ENCODE measurements around the genes CDKN1C, OR51D1, OR51E1, OR51F1, OR51G2 and OR51L1.

DNA sequence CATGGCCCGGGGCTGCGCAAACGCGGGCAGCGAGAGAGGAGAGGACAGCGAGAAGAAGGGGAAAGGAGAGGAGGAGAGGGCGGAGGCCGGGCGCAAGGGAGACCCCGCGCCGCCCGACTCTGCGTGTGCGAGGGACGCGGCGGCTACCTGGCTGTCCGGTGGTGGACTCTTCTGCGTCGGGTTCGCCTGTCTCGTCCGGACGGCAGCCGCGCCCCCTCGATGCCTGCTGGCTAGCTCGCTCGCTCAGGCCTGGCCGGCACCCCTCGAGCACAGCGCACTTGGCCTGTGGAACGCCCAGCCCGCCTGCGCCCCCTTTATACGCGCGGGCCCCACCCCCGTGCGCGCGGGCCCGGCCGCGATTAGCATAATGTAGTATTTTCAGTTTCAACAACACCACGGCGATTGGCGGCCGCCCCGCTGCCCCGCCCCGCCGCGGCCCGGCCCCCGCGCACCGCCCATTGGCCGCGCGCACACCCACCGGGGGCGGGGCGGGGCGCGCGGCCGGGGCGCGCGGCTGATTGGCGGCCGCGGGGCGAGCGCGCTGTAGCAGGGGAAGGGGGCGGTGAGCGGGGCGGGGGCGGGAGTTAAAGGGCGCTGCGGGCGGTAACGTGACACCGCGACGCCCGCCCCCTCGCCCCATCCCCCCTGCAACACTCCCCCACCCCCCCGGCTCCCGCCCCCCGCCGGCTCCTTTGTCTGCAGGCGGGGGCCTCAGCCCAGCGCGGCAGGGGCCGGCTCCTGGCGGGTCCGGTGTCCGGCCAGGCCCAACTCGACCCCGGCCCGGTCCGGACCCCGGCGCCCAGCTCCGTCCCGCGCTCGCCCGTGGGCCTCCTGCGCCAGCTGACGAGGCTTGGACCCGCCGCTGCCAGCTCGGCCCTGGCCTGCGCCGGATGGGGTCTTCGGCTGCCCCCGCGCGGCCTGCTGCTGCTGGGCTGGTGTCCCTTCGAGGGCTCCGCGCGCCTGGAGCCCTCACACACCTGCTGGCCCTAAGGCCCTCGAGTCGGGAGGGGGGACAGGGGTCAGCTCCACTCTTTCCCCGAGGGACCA lies at the start of gene CDKN1C:
Gene CDKN1C (minus strand): TSS at position 289 of the 1,047 bp plus-strand sequence.
- PRO-cap: bidirectional peak, plus-strand start at position 517 of the sequence, minus-strand start at position 287 of the sequence; bidirectional peak, plus-strand start at position 695 of the sequence, minus-strand start at position 562 of the sequence

GRCh38 chr11:2989035-2989436 lies 3.1 kb downstream of the NAP1L4 start:
- PRO-cap: no peak

GRCh38 chr11:3000264-3001016 lies 8.3 kb upstream of the NAP1L4 start:
- PRO-cap: no peak

GRCh38 chr11:3041519-3042143 lies 15.6 kb downstream of the CARS1 start:
- PRO-cap: no peak

DNA sequence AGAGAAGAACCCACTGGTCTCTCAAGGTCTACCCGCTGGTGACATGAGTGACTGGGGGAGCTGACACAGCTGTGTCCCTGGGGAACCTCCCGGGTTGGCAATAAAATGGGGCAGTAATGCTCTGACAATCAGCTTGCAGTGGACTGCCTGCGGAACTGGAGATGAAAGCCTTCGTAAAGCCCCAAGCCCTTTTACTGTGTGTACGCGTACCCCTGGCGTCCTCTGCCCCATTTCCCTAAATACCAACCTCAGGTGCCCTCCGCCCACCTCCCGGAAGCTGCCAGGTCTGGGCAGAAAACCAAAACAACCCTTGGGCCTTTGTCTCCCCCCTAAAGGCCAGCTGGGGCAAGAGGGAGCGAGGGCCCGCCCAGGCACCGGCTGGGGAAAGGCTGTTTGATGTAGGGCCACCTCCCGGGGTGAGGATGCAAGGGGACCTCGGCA lies 771 bp downstream of the CARS1 start:
- PRO-cap: no peak

GRCh38 chr11:3143411-3143907 lies 21.7 kb downstream of the OSBPL5 start:
- PRO-cap: no peak

DNA sequence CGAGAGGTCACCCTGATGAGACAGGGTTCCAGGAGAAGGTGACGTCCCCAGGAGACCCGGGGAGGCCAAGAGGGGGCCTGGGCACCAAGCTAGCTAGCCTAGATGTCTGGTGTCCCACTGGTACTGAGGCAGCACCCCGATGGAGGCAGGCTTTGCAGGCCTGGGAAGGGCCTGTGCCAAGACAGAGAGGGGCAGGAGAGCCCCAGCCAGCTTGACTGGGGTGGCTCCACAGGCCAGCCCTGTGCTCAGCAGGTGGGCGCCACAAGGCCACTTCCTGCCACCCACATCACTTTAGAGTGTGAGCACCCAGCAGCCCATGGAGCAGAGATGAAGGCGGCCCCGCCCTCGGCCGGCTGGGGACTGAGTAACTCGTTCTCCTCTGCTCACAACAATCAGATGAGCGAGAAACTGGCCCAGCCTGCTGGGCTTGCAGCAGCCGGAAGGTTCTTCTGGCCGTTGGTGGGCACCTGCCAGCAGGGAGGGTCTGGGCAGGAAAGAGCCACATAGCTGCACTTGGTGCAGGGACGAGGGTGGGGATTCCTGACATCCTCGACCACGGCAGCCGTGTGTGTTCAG lies 7.7 kb downstream of the OSBPL5 start:
- PRO-cap: no peak

DNA sequence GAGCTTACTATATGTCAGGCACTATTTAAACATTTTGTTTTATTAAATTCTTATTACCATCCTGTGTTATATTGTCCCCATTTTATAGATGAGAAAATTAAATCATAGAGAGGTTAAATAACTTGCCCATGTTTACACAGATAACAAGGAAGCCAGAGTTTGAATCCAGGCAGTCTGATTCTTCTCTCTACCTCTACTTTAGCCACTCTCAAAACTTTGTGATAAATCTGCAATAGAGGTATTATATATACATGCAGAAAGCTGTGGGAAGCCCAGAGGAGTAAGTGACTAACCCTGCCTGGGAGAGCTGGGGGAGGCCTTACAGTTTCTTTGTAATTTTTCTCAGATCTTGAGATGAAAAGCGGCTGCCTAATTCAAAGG lies 4.8 kb downstream of the STIM1 start:
- PRO-cap: no peak

GRCh38 chr11:3869126-3869703 lies 13.8 kb downstream of the STIM1 start:
- PRO-cap: no peak

DNA sequence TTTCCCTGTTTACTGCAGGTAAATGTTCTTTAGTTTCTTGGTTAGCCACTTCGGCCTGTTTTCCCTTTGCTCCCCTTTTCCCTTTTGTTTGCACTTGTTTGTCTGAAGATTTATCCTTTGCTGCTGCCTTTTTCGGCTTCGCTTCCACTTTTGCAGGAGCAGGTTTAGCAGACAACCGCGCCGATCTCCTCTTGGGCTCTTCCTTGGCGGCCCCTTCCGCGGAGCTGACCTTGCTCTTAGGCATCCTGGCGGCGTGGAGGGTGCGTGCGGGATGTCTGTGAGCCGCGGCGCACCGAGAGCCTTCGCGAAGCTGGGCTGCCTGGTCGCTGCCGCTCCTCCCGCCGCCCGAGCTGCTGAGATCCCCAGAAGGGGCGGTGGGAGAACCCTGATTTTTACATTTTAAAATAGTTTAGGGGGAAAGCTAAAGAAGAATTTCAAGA lies 105.4 kb upstream of the RRM1 start:
- PRO-cap: no peak

GRCh38 chr11:4095718-4096298 lies 1.2 kb downstream of the RRM1 start:
- PRO-cap: no peak

- PRO-cap: no peak
Observed at GRCh38 chr11:4182027-4182544, 87.5 kb downstream of the RRM1 start.

DNA sequence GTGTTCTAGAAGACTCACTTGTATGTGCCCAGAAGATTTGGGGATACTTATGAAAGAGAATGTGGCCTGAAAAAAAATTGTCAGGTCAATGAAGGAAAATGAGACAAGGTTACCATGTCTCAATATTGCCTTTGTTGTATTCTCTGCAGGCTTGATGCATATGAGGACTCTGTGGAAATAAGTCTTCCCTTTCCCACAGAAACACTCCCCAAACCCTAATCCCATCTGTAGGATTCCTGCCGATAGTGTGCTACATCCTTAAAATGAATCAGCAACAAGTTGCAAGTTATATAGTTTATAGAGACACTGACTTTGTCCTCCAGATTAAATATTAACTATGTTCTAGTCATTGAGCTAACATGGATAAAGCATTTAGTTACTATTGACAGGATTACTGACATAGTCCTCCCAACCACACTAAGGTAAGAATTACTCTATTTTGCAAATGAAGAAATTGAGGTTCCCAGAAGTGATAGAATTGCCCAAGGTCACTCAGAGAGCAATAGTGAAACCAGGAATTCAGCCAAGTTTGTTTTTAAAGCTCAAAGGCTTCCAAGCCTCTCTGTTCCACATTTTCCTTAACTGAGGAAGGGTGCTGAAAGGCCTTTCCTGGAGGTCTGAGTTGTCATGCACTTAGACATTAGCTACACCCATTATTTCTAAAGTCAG lies 1.9 kb downstream of the OR52M1 start:
- PRO-cap: no peak

DNA sequence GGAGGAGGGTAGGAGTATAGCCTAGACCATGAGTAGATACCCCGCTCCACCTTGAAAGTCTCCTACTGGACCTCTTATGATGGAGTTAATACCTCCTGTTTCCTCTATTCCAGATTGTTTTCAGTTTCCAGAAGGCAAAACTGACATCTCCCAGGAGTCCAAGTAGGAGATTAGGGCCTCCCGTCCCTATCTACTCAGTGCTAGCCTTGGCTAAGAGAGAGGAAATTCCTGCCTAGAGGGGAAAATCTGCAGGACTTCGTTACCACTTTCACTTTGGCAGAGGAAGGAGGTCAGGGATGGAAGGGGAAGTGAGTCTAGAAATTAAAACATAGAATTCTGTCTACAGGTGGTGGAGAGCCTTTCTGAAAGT lies 2.2 kb upstream of the TRIM68 start:
- PRO-cap: no peak

GRCh38 chr11:4637105-4637619 lies at the start of gene OR51D1:
TSS of gene OR51D1 (plus strand) at chr11:4637477.
- PRO-cap: no peak

- PRO-cap: no peak
Observed at GRCh38 chr11:4642729-4643537, 849 bp upstream of the OR51E1 start.

DNA sequence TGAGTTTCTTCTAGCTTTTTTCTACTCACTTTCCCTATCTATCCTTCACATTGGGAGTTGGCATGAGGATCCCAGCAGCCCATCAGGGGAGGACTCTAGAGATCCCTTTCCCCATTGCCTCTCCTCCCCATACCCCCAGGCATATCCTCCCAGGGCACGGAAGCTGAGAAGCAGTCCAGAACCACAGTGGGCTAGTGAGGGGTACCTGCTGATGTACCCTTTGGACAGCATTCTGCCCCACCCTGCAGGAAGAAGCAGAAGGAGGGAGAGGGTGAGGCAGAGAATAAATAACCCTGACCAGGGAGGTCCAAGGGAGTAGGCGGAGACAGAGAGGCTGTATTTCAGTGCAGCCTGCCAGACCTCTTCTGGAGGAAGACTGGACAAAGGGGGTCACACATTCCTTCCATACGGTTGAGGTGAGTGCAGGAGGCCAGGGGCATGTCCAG lies at the start of gene OR51E1:
Gene OR51E1 (plus strand): TSS at position 368 of the 446 bp plus-strand sequence.
- PRO-cap: no peak

DNA sequence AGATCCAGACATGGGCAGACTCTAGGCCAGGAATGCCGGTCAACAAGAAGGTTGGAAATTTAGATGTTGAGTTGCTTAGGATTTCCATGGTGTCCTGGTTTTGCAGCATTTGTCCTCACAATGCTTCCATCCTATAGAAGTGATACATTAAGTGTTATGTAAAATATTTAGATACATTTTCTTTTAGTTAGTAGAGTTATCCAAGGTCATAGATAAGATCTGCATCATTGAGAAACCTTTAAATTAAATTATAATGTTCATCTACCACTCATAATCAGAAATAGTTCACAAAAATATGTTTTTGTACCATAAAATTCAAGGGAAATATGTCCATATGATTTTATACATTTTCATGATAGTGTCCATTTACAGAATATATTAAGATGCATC lies at the start of gene OR51F1:
Gene OR51F1 (minus strand): TSS at position 109 of the 390 bp plus-strand sequence.
- PRO-cap: no peak

GRCh38 chr11:4919189-4919627 lies at the start of gene OR51G2:
TSS of gene OR51G2 (minus strand) at chr11:4919350.
- PRO-cap: no peak

DNA sequence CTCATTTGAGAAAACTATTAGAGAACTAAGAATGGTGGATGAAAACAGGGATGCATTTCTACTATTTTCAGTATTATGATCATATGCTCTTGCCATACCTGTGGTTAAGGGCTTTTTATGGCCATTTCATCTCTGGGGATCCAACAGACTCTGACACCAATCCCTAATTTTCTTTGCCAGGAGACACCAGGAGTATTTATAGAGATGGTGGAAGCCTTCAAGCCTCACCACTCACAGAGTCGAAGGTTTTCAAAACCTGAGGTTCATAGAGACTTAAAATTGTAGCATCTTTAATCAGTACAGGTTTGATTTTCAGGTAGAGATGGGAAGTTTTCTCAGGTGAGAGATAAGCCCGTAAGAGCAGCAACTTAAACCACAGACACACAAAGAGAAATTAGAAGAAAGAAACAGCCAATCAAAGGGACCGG lies at the start of gene OR51L1:
Gene OR51L1 (plus strand): TSS at position 239 of the 428 bp plus-strand sequence.
- PRO-cap: no peak